Occipital lobe (tissue), 2 donors: ENCODE measurements around a stretch of chr2.

DNA sequence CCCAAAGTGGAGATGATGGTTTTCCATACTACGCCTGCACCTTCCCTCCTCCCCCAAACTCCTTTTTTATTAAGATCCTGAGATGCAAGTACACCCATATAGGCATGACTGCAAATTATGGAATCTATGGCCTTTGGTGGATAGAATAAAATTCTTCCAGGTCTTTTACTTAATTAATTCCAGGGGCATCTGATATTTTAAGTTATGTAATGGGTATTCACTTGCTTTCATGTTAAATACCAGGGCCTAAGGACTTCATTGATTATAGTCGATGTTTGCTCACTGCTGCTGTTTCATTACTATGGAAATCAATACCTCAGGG lies 66.0 kb upstream of the CCDC195 start:
- RAMPAGE, long total RNA = no peak

- RAMPAGE, long total RNA = no peak
Measured at GRCh38 chr2:224942438-224942648, 99.9 kb downstream of the DOCK10 start.

DNA sequence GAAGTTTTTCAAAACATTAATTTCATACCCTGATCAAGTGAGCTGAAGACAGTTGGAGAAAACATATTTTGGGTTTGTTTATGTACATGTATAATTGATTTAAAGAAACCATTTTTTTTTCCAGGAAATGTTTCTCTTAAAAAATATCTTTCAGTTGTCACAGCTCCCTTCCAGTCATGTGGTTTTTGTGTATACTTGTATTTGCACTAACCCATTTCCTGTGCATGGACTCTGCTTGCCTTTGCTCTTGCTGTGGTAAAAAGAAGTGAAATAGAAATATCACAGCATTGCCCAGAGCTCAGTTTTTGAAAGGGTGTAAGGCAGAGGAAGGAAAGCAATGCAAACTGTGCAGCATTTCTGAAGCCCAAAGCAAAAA lies 10.4 kb upstream of the DOCK10 start:
- RAMPAGE, long total RNA = no peak

DNA sequence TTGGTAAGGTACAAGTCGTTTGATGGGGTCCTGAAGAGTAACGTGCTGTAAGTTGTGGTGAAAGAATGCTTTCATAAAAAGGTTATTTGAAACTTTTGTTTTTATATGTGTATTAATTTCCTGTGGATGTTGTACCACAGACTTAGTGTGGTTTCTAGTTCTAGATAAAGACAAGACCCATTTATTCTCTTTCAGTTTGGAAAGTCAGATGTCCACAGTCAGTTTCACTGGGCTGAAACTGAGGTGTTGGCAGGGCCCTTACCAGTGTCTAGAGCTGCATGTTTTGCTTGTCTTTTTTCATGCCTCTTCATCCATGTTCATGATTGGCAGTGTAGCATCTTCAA lies 22.1 kb upstream of the DOCK10 start:
- RAMPAGE, long total RNA = no peak

GRCh38 chr2:226002279-226002833 lies 602.8 kb downstream of the NYAP2 start:
- RAMPAGE, long total RNA = no peak

- RAMPAGE, long total RNA = no peak
Measured at GRCh38 chr2:226018236-226018703, 618.8 kb downstream of the NYAP2 start.

GRCh38 chr2:226508724-226509074 lies 290.9 kb downstream of the IRS1 start:
- RAMPAGE, long total RNA = no peak

- RAMPAGE, long total RNA = no peak
Measured at GRCh38 chr2:226772619-226773249, 26.9 kb downstream of the IRS1 start.

DNA sequence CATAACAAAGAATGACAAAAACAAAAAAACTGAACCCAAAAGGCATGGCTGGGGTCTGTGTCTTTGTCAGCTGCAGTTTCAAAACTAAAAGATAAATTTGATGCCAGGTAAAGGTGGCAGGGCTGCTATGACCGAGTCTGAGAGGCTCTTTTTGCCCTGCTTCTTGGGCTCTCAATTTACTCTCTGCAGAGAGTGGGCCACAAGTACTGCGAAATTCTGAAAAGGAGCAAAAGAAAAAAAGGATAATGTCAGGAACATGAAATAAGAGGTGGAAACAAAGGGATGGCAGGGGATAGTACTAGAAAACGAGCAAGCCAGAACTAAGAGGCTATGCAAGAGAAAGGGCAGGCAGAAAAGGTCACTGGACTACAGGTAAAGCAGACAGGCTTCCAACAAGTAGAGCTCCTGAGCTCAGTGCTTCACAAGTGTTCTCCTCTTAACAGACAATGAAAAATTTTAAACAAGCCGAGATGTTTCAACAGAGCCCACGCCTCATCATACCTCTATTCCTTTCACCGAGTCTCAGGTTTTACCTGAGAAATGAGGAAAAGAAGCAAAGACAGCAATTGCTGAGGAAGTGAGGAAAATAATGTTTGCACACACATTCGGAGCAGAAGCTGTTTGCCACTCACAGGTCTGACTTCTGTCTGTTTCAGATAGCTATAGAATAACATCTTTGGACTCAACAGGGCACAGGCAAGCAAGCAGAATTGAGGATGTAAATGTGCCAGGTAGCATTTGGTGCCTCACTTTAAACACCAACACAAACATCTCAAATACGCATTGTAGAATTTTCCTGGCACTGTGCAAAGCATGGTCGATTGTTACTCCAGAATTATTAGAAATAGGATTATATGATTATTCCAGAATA lies 7.2 kb downstream of the IRS1 start:
- RAMPAGE, long total RNA = no peak

GRCh38 chr2:226797173-226797537 lies 2.5 kb downstream of the IRS1 start:
- RAMPAGE, long total RNA = no peak

- RAMPAGE, long total RNA = no peak
Measured at GRCh38 chr2:226798034-226798319, 1.6 kb downstream of the IRS1 start.

- RAMPAGE, long total RNA = no peak
Measured at GRCh38 chr2:226908999-226909718, 73.3 kb downstream of the RHBDD1 start.

DNA sequence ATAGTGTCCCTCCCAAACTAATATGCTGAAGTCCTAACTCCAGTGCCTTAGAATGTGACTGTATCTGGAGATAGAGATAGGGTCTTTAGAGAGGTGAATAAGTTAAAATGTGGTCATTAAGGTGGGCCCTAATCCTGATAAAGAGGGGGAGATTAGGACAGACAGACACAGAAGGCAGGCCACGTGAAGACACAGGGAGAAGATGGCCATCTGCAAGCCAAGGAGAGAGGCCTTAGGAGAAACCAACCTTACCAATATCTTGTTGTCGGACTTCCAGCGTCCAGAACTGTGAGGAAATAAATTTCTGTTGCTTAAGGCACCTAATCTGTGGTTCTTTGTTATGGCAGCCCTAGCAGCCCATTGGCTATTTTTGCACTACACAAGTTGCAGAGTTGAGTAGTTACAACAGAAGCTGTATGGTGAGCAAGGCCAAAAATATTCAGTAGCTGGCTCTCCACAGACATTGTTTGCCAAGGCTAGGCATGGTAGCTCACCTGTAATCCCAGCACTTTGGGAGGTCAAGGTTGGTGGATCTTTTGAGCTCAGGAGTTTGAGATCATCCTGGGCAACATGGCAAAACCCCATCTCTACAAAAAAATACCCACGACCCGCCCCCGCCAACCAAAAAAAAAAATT lies 27.0 kb upstream of the SCYGR1 start:
- RAMPAGE, long total RNA = no peak

GRCh38 chr2:227557550-227558462 lies 40.9 kb upstream of the SCYGR2 start:
- RAMPAGE, long total RNA = no peak

DNA sequence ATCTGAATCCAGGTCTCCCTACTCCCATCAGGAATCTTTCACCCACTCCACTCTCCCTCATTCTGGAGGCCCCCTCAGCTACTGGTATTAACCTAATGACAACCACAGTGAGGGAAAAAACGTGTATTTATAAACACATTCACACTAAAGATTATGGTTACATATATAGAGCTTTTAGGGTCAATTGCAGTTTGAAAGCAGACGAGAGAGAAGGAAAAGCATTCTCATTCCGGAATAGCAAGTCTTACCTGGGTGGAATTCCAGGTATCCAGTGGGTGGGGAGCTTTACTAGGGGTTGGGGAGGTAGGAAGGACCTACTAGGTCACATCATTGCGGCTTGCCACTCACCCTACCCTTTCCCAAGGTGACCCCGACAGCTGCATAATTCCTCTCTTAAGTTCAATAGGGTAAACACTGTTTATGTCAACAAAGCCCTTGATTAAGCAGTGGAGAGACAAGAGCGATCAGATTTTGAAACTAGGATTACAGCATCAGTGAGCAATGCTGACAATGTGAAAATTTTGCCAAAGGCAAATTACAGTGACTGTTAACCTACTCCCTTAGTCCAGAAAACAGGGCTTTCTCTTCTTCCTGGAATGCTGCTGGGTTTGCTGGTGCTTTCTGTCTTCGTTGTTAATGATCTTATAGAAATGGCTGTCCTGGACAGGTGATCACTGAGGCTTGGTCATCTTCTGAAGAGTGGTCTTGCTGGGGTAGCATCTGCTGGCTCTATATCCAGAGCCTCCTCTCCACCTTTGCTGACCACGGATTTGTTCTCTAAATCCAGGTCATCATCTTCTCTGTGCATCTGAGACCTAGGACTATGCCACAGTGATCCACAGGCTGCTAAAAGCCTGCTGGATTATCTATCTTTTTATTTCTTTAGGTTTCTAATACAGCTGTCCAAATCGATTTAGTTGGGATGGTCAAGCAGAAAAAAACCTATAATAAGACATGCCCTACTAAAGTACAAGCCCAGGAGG lies 14.5 kb downstream of the SLC19A3 start:
- RAMPAGE, long total RNA = no peak

DNA sequence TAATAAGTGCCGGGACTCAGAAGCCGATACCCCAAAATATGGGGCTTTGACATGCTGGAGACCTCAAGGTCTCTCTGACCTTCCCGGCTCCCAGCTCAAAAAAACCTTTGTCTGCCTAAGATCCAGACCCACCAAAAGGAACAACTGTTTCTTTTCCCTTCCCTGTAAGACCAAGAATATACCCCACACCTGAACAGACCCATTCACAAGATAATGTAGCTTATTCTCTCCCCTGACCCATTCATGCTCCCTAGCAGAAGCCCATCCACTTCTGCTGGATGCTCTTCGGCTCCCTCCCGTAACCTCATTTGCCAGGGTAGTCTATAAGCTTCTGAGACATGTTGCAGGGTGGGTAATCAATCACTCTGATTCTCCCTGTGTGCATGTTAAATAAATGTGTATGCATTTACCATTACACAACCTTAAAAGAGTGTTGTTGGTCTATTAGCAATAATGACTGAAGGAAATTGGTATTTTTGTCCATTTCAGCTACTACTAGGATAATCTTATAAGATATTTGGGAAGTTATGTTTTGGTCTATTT lies 1.4 kb downstream of the SLC19A3 start:
- RAMPAGE, long total RNA = no peak

DNA sequence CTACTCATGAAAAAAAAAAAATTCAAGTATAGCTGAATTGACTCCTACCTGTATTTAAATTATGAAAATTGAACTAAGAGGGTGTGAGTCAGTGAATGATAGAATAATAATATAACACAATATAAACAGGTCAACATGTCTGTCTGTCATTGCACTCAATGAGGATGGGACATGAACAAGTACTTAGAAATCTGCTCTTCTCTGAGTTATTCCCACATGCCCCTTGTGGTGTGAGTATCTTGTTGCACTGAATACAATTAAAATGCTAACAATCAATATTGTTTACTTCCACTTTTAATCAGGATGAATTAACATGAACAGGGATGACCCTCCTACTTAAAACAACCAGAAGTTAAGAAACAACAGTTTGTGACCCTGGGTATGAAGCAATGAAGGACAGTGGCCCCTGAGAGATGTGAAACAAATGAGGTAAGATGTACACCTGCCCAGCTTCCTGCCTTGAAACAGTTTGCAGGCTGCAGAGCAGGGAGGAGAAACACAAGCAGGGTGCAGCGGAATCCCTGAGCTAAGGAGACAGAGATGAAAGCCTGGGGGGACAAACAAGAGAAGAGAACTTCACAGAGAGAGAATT lies 106.7 kb downstream of the PID1 start:
- RAMPAGE, long total RNA = no peak

GRCh38 chr2:229179511-229180034 lies 91.5 kb downstream of the PID1 start:
- RAMPAGE, long total RNA = no peak

GRCh38 chr2:229300713-229300982 lies 29.6 kb upstream of the PID1 start:
- RAMPAGE, long total RNA = no peak

DNA sequence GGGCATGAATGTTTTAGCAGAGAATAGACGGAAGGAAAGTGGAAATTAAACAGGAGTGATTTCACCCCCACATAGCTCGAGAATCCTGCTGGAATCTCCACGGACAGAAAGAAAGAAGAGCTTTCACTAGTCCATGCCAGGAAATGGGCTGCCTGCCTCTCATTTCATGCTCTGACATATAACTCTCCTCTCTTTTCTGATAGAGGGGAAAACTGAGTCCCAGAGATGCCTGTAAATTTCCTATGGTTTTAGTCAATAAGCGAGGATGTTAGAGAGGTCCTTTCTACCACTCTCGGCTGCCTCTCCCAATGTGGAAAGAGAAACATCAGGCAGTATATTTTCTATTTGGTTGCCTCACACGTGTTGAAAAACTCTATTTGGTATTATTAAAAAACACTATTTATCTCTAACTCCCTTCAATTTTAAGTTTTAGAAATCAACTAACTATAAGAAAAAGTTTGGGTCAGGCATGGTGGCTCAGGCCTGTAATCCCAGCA lies 173.1 kb upstream of the PID1 start:
- RAMPAGE, long total RNA = no peak